Omental fat pad (tissue), 4 donors: ENCODE measurements around a stretch of chr18.

DNA sequence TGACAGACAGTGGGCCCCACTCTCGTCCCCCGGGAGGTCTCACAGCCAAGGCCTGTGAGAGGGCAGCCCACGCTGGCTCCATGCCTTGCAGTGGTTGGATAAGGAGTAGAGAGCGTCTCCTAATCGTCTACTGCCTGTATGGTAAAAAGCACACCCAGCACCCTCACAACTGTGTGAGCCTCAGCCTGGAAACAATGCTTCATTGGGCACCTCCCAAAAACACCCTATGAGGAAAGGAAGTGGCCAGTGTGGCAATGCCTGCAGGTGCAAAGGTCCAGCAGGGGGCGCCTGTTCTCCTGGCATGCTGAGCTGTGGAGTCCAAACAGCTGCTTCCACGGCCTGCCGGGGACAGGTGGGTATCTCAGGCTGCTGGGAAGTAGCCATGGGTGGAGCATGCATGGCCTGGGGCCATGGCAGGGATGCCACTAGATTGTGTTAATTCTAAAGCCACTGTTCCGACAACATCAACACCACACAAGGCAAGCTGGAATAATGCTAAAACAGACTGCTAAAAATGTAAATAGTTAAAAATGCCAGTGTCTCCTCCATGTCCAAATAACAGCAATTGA, 19.9 kb downstream of the TUBB6 start:
- PRO-cap: no peak
- RAMPAGE, long total RNA, 4 experiments: no peak in any of the 4 experiments

DNA sequence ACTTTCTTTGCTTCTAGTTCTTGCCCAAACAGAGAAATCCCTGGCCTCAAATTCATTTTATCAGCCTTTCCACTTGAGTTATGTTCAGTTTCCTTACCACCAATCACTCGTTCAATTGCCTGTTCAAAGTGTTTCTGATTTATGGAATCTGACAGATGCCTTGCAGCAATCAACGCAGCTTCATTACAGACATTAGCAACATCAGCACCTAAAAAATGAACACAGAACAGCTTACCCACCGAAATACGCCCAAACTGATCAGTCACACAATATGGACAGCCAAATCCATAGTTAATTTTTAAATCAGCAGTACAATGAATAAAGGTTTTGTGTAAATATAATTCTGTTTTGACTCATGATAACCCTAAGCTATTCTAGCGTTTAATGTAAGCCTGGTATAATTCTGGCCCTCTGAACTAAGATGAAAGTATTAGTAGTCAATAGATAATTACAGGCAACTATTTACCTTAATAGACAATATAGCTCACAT, 28.8 kb downstream of the AFG3L2 start:
- PRO-cap: no peak
- RAMPAGE, long total RNA, 4 experiments: no peak in any of the 4 experiments

GRCh38 chr18:12393932-12394412, 13.8 kb upstream of the PRELID3A start:
- PRO-cap: no peak
- RAMPAGE, long total RNA, 4 experiments: no peak in any of the 4 experiments

DNA sequence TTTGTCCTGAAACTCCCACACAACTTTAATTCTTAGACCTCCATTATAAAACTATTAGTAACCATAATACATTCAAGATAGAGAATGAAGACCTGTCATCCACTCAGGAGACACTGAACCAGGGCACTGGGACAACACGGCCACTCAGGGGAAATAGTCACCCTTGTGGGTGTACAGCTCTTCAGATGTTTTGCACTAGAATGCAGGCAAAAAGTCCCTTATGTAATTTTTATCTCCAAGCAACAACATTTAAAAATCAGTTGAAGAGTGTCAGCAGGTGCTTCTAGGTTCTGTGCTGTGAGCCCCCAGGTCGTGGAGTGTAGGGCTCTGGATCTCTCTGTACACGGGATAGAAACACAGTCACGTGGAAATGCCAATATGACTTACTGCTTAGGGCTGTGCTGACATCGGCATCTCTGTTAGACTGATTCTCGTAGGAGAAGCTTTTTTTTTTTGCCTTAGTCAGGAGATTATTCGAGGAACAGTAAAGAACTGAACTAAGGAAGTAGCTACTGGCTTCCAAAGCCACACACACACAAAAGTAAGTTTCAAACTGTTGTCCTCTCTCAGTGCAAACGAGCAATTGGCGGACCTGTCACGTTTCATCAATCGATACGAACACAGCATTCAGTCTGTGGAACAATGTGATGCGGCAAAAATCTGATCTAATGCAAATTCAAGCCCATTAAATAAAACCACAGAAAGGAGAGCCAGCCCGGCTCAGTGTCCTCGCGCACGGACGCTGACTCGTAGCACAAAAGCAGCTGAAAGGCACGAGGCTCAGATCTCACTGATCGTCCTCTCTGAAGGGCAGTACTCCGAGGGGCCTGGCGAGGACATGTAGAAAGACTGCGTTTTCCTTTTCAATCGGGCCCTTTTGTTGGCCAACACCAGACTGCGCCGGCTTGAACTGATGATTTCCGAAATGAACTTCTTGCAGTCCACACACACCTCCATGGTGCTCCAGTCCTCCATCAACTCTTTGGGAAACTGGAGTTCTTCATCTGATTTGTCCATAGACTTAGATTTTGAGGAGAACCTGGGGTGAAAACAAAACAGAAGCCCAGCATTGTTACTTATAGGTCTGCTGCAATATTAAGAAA, 41.5 kb downstream of the PRELID3A start:
- PRO-cap: no peak
- RAMPAGE, long total RNA, 4 experiments: no peak in any of the 4 experiments

GRCh38 chr18:12503057-12503751, 95.5 kb downstream of the PRELID3A start:
- PRO-cap: no peak
- RAMPAGE, long total RNA, 4 experiments: no peak in any of the 4 experiments

- PRO-cap: no peak
- RAMPAGE, long total RNA, 4 experiments: no peak in any of the 4 experiments
Measured at GRCh38 chr18:12656529-12657363, 1.2 kb downstream of the SPIRE1 start.

DNA sequence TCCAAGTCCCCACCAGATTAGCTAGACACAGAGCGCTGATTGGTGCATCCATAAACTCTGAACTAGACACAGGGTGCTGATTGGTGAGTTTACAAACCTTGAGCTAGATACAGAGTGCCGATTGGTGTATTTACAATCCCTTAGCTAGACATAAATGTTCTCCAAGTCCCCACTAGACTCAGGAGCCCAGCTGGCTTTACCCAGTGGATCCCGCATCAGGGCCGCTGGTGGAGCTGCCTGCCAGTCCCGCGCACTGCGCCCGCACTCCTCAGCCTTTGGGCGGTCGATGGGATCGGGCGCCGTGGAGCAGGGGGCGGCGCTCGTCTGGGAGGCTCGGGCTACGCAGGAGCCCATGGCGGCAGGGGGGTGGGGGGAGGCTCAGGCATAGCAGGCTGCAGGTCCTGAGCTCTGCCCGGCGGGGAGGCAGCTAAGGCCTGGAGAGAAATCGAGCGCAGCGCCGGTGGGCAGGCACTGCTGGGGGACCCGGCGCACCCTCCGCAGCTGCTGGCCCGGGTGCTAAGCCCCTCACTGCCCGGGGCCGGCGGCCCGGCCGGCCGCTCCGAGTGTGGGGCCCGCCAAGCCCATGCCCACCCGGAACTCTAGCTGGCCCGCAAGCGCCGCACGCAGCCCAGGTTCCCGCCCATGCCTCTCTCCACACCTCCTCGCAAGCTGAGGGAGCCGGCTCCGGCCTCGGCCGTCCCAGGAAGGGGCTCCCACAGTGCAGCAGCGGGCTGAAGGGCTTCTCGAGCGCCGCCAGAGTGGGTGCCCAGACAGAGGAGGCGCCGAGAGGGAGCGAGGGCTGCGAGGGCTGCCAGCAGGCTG, 74.0 kb downstream of the PSMG2 start:
- PRO-cap: no peak
- RAMPAGE, long total RNA, 4 experiments: no peak in any of the 4 experiments

GRCh38 chr18:13138777-13139191, 79.8 kb upstream of the LDLRAD4 start:
- PRO-cap: no peak
- RAMPAGE, long total RNA, 4 experiments: no peak in any of the 4 experiments

- PRO-cap: no peak
- RAMPAGE, long total RNA, 4 experiments: no peak in any of the 4 experiments
Measured at GRCh38 chr18:13165542-13166439, 52.8 kb upstream of the LDLRAD4 start.

- PRO-cap: no peak
- RAMPAGE, long total RNA, 4 experiments: no peak in any of the 4 experiments
Measured at GRCh38 chr18:13221949-13222415, 3.4 kb downstream of the LDLRAD4 start.

GRCh38 chr18:13338208-13338859, 119.8 kb downstream of the LDLRAD4 start:
- PRO-cap: no peak
- RAMPAGE, long total RNA, 4 experiments: no peak in any of the 4 experiments

- PRO-cap: no peak
- RAMPAGE, long total RNA, 4 experiments: no peak in any of the 4 experiments
Measured at GRCh38 chr18:13437216-13437594, 218.6 kb downstream of the LDLRAD4 start.

GRCh38 chr18:13447269-13448483, 229.1 kb downstream of the LDLRAD4 start:
- PRO-cap: no peak
- RAMPAGE, long total RNA, 4 experiments: no peak in any of the 4 experiments

- PRO-cap: no peak
- RAMPAGE, long total RNA, 4 experiments: no peak in any of the 4 experiments
Measured at GRCh38 chr18:13460571-13461670, 242.4 kb downstream of the LDLRAD4 start.

- PRO-cap: no peak
- RAMPAGE, long total RNA, 4 experiments: start-site peak on the plus strand in 1 of 4 experiments, at chr18:13464845-13465418 at its widest, 22 reads per replicate
Measured at GRCh38 chr18:13464782-13465514, 246.4 kb downstream of the LDLRAD4 start.

GRCh38 chr18:13544040-13544813, 182.1 kb downstream of the FAM210A start:
- PRO-cap: no peak
- RAMPAGE, long total RNA, 4 experiments: no peak in any of the 4 experiments

DNA sequence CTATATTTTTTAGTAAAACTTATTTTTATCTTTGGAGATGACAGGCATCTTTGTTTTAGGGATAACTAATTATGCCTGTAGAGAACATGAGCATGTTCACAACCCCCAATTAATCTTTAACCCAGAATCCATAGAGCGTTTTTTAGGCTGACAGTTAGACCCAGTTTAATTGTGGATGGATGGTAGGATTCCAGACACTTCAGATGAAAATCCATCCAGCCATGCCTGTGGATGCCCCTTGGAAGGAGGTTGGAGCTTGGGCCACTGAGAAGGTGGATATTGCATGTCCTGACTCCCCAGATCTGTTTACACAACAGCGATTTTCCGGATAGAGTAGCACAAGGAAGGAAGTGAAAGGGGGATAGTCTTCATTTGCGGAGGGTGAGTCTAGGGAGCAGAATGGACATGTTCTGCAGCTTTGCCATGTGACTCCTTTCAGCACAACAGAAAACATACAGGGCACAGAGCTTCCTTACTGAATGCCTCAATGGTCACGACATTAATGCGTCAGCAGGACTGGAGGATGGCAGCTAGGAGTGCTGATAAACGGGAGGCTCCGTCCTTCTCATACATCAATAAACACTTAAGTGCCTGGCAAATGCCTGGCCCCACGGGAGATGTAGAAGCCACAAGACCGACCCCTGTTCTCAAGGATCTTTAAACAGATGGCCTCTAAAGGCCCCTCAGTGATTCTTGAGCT, 163.1 kb downstream of the FAM210A start:
- PRO-cap: no peak
- RAMPAGE, long total RNA, 4 experiments: no peak in any of the 4 experiments

DNA sequence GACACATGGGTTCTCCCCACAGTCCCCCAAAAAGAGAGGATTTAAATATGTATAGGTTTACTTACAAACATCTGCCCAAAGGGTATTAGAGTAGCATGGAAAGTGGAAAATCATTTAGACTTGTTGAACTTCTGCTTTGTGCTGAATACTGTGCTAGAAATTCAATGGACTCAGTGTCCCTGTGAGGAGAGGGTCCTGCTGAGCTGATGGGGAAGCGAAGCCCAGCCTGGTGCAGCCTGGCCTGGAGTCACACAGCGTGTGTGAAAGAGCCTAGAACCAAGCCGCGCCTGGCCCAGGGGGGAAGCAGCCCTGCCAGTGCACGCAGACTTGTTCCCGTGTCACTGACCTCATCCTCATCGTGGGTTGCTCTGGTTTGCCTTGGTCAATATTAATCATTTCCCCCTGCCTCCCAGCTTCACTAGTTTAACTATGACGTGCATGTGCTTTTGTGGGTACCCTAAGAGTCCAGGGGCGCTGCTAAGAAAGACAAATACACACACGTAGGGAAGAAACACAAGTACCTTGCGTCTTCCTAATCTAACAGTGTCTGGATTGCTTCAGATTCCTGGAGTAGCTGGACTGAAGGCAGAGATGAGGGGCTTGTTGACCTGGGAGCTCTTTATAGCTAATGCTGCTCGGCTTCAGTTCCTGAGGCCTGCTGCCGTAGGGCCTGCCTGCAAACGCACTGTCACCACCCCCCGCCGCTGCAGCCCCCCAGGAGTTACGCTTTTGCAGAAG, 159.4 kb downstream of the FAM210A start:
- PRO-cap: no peak
- RAMPAGE, long total RNA, 4 experiments: no peak in any of the 4 experiments

GRCh38 chr18:14936199-14936671, 188.3 kb downstream of the ANKRD30B start:
- PRO-cap: no peak
- RAMPAGE, long total RNA, 4 experiments: no peak in any of the 4 experiments

- PRO-cap: no peak
- RAMPAGE, long total RNA, 4 experiments: no peak in any of the 4 experiments
Measured at GRCh38 chr18:21079167-21079733, 32.4 kb downstream of the ROCK1 start.